PFSK-1 (cell line): ENCODE data around the gene PTBP2.

DNA sequence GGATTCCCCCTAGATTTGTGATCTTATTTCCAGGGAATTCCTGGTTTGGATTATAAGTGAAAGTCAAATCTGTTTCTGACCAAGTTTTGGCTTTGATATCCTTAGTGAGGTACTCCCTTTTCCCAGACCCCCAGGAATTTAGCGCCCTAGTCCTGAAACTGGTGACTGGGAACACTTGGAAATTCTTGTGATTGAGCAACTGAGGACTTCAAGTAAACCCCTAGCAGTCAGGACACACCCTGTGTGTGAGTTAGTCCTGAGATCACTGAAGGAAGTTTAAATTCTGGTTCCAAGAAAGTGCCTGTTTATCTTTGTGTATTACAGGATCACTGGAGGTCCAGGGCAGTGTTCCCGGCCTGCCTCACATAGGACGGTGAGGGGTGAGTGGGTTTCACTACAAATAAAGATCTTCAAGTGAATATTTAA lies 95.1 kb upstream of the F3 start:
- RRBS, result no CpG with 5 or more reads among the region's 3 CpGs

GRCh38 chr1:94821632-94822308 lies 1.6 kb downstream of the SLC44A3 start:
- RRBS, result no CpG with 5 or more reads among the region's 9 CpGs

DNA sequence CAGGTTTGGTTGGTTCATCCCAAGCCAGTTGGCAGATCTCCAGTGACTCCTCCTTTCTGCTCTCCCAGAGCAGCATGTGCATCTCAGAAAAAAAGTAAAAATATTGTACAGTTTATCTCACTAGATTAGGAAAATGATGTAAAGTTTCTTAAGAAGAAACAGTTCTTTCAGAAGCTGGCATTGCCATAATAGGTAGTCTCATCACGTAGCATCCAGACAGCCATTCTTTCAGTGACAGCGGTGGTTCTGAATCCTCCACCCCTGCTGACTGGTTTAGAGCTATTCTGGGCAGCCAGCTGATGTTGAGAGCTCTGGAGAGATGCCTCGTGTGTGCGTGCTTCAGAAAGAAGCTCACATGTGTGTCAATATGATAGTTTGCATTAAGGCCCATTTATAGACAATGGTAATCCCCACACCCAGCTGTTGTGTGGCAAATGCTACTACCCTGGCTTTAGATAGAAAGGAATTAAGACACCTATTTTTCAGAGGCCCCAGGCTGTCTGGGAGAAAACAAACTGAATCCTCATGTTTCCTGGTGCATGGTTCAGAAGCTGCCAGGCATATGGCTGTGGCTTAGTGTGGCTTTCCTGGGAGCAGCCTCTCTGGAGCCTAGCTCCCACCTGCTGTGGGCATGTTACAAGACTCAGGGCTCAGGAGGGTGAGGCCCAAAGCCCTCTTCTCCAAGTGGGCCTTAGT lies 53.0 kb downstream of the CNN3 start:
- RRBS, result no CpG with 5 or more reads among the region's 4 CpGs

- RRBS, result no CpG with 5 or more reads among the region's 11 CpGs
Observed at GRCh38 chr1:94908137-94908679, 18.7 kb downstream of the CNN3 start.

- RRBS, result no CpG with 5 or more reads among the region's 4 CpGs
Observed at GRCh38 chr1:94924769-94925384, 2.0 kb downstream of the CNN3 start.

DNA sequence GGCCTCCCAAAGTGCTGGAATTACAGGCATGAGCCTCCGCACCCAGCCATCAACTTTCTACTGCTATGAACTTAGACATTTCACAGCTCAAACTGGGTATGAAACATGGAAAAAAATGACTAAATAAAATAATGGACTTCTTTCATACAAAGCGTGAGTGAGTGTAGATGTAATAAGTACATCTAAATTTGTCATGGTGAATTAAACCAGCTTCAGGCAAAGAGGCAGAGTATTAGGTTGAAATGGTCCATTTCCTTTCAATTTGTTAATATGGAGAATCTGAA lies 49.4 kb downstream of the ALG14 start:
- RRBS, result no CpG with 5 or more reads among the region's 2 CpGs

DNA sequence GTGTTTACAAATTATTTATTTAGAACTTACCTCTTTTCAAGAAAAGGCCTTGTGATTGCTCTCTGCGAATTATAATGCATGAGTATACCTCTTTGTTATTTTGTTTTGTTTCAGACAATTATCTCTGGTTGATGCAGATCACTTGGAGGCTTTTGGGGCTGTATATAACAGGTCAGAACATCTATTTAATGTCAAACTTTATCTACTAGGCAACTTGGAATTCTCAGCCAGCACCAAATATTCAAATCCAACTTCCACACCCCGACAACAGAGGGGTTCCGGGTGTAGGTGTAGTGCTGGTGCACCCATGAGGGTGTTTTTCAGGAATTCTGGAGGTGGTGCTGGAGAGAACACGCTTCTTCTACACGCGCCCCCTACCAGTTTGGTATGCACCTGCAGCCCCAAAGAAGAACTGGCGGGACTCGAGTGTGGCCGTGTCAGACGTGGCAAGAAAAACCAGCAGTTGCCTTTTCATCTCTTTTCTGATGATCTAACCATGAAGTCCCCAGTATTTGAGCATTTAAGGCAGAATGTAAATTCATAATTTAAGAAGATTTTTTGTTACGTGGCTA lies 575 bp upstream of the TLCD4 start:
- RRBS, result no CpG with 5 or more reads among the region's 11 CpGs

DNA sequence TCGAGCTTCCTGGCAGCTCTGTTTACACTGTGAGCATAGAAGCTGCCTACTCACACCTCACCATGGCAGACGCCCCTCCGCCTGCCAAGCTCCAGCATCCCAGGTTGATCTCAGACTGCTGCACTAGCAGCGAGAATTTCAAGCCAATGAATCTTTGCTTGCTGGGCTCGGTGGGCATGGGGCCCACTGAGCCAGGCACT lies 17.6 kb upstream of the RWDD3 start:
- RRBS, result no CpG with 5 or more reads among the region's 5 CpGs

GRCh38 chr1:96721036-96722309 lies at the start of gene PTBP2:
TSS of gene PTBP2 (plus strand) at chr1:96721784.
- RRBS, result 1% methylated on average over 16 of the region's 88 CpGs

GRCh38 chr1:96755513-96756267 lies 34.1 kb downstream of the PTBP2 start:
- RRBS, result no CpG with 5 or more reads among the region's 9 CpGs

DNA sequence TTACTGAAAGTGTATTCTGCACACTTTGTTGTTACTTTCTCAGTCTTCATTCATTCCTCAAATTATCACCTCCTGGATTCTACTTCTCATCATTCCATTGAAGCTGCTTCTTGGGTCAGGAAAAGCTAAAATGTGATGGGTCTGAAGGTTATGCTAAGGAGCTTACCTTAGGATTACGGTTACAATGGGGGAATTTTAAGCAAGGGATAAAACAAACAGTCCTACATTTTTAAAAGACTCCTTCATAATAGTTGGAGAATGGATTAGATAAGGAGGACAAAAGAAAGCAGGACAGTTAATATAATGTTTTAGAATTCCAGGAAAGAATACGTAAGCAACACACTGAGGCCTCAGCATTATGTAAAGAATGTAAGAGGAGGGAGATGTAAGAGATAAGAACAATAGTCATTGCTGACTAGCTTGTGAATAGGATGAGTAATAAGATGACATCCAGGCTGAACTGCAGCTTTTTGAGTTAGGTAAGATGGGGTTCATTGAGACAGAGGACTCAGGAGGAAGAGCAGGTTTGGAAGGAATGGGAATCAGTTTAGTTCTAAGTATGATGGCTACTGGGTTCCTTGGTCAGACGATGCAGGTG lies 372.6 kb downstream of the PTBP2 start:
- RRBS, result no CpG with 5 or more reads among the region's 3 CpGs

- RRBS, result no CpG with 5 or more reads among the region's 5 CpGs
Observed at GRCh38 chr1:97129481-97130083, 408.0 kb downstream of the PTBP2 start.

DNA sequence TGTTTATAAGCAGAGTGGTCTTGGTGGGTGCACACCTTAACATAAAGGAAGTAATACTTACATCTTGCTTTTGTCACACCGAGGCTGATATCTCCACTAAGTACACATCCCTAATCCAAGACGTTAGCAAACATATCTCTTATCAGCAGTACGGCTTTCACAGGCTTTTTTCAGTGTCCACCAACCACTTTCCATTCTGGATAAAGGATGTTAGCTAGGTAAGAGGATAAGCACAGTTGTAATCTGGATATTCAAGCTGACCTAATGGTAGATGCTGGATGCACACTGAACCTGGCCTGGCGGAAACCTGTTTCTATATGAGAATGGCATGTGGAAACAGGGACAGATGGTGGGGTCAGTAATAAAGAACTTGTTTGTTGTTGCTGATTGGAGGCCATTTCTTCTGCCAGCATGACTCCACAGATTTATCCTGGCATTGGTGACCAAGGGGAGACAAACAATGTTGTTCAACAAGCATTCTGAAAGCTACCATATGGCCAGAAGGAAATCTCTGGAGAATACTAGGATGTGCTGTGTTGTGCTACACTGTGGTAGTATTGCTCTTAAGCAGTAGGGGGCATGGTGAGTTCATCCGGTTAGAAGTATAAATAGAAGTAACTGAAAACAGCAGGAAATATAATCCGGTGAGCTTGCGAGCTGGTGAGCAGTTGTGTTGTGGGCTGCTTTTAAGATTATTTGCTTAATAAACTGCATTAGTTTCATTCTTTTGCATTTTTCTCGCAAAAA lies 416.5 kb downstream of the PTBP2 start:
- RRBS, result 6% methylated on average over 1 of the region's 8 CpGs

DNA sequence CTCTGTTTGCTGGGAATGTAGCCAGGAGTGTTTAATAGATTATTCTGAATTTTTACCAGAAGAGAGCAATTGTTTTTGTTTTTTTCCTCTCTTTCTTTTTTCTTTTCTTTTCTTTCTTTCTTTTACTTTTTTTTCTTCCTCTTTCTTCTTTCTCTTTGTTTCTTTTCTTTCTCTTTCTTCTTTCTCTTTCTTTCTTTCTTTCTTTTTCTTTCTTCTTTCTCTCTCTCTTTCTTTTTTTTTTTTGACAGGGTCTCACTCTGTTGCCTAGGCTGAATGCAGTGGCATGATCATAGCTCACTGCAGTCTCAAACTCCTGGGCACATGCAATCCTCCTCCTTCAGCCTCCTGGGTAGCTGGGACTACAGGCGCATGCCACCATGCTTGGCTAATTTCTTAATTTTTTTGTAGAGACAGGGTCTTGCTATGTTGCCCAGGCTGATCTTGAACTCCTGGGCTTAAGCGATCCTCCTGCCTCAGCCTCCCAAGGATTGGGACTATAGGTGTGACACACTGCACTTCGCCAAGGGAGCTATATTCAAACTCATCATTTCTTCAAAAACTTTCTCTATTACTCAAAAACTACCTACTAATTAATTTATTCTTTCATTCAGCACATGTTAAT lies 486.6 kb downstream of the PTBP2 start:
- RRBS, result no CpG with 5 or more reads among the region's 3 CpGs

DNA sequence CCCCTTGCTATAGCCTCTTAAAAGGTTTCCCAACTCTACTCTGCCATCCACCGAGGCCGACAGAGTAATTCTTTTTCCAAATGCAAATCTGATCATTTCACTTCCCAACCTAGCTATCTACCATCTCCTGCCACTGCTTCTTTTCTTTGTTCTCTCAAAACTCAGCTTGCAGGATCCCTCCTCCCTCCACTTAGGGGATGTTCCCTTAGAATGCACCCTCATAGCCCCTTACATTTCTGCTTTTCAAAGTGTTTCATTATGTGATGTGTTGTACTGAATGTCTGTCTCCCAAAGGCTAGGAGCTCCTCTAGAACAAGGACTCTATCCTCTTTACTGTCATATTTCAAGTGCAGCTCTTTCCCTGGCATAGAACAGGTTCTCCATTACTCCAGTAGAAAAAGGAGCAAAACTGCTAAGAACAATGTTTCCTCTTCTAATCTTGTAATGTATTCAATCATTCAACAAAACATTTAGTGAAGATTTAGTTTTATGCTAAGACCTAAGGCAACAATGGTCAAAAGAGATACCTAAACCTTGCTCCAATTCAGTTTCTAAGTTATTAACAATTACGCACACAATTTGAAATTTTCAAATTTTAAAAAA lies 270.8 kb downstream of the DPYD start:
- RRBS, result no CpG with 5 or more reads among the region's 3 CpGs

DNA sequence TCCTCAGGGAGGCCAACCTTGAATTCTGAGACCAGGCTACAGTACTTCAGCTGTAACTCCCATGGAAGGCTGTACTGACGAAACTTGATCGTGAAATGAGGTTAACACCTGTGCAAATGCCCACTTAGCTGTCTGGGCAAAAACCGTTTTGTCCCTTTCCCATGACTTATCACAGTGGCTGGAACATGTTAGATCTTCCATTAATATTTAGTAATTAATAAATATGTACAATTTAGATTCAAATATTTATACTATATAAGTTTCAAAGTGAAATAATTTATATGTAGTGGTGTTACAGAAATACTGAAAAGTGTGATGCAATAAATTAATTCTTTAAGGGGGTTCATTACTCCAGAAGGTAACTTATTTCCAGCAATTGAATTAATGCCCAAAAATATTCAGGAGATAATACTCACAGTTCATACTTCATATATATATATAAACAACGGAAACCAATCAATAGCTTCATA lies 47.8 kb downstream of the DPYD start:
- RRBS, result no CpG with 5 or more reads among the region's 4 CpGs

DNA sequence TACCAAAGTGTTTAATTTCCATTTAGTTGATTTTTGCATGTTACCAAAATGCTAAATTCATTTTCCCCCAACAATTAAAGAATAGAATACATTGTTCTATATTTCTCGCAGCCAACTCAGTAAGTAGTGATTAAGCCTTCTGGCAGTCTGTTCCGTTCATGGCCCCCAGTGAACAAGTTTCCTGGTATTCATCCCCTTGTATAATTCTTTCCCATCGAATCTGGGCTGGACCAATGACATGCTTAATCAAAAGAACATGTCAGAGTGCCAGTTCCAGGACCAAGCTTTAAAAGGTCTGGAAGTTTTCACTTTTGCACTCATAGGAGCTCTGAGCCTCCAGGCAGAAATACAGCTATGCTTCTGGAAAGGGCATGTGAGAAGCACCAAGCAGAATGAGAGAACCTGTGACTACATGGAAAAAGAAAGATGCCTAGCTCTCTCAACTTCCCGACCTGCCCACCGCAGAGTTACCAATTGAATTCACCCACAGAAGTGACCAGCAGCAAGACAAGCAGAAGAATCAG lies 22.5 kb upstream of the DPYD start:
- RRBS, result no CpG with 5 or more reads among the region's 5 CpGs

DNA sequence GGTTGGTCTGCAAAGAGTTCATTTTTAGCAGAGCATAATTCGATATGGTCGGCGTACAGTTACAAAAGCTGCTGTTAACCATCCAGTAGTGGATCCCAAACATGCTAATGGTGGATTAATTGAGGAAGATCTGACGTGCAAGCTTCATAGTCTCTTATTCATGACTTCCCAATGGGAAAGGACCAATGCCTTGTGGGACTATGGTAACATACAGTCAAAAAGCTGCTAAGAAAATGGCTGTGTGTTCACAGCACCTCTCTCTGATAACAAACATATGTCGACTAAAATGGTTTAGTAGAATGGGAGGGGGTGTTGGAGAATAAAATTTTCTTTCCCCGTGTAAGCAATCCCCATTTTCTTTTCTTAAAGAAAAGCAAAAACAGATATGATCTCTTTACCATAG lies 128.9 kb upstream of the DPYD start:
- RRBS, result no CpG with 5 or more reads among the region's 6 CpGs

DNA sequence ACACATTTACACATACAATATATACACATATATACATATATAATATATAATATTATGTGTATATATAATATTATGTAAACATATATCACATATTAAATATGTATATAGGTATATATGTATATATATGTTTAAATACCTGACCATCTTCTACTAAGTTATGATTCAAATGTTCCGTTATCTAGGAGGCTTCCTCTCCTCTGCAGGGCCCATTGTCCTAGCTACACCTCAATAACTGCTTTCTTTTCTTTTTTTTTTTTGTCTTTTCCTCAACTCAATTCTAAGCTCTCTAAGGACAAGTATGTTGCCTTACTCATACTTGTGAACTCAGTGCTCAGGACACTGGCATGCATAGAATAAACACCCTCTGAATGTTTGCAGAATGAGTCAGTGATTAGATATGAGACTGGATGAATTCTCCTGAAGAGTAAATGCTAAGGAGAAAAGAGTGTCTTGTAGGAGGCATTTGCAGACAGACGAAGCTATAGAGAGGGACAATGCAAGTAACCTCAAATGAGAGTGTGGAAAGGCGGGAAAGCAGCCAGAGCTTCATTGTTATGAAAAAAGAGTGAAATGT lies 165.8 kb upstream of the DPYD start:
- RRBS, result no CpG with 5 or more reads among the region's 3 CpGs

DNA sequence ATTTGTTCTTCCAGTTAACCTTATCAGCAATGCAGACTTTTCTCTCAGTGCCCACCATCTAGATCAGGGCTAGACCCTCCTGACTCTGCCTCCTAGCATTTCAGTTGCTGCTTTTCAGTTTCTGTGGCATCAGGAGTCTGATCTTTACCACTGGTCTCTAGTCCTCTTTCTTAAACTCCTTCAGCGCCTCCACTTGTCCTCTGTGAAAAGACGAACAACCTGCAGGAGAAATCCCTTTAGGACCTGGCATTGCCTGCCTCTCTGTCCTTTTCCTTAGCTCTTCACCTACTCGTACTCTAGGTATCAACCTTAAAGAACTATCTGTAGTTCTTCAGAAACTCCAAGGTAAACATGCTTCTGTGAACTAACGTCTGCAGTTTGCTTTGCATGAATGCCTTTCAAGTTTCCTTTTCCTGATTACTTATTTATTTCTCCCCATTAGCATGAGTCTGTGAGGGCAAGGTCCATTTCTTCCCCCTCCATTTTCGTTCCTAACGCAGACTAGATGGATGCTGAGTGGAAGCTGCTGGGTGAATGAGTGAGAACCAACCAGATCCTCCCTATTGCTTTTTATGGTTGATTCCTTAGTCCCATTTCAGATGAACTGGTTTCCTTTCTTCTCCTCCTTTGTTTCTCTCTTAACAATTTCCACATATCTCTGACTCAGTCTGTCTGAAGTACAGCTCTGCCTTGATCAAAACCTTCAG lies 71.9 kb downstream of the SNX7 start:
- RRBS, result no CpG with 5 or more reads among the region's 6 CpGs